Aortic smooth muscle cell (primary cell): ENCODE measurements around a stretch of chr9.

GRCh38 chr9:81596909-81597667 is 92.3 kb downstream of the TLE1 start:
- RRBS: no CpG with 5 or more reads among the region's 15 CpGs

- RRBS: no CpG with 5 or more reads among the region's 5 CpGs
These were observed 79.7 kb downstream of the TLE1 start for GRCh38 chr9:81609569-81610188.

DNA sequence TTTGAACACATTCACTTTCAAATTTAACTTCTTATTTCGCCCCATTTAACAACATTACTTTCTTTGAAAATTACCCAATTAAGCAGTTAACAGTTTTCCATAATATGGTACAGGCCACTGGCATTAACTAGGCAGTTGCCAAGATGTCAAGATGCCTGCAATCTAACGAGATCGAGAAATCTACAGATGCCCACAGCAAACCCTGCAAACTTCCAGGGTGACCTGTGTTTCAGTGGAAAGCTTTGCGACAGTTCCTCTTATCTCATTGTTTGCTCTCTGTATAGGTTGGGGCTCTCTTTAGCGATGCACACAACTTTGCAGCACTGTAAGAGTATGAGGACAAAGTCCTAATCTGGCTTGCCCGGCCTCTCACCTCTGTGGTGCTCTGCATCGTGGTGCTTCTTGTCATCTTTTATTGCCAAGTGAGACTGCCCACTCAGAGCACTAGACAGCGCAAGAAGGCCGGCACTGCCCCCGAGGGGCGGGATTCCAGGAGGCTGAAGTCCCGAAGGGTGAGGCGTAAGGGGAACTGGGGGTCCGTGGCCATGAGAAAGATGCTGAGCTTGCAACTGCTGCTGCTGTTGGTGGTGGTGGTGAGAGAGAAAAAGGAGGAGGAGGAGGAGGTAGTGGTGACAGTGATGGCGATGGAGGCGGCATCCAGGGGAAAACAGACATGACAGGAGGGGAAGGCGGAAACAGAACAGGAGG is 55.5 kb downstream of the TLE1 start:
- RRBS: no CpG with 5 or more reads among the region's 17 CpGs

DNA sequence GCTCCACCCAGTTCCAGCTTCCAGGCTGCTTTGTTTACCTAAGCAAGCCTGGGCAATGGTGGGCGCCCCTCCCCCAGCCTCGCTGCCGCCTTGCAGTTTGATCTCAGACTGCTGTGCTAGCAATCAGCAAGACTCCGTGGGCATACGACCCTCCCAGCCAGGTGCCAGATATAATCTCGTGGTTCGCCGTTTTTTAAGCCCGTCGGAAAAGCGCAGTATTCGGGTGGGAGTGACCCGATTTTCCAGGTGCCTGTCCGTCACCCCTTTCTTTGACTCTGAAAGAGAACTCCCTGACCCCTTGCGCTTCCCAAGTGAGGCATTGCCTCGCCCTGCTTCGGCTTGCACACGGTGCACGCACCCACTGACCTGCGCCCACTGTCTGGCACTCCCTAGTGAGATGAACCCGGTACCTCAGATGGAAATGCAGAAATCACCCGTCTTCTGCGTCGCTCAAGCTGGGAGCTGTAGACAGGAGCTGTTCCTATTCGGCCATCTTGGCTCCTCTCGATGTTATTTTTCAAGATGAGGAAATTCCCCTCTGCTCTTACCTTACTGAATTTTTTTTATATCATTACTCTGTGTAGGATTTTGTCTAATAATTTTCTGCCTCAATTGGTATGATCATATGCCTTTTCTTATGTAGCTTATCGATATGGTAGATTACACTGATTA is 287.9 kb downstream of the RASEF start:
- RRBS: no CpG with 5 or more reads among the region's 27 CpGs

DNA sequence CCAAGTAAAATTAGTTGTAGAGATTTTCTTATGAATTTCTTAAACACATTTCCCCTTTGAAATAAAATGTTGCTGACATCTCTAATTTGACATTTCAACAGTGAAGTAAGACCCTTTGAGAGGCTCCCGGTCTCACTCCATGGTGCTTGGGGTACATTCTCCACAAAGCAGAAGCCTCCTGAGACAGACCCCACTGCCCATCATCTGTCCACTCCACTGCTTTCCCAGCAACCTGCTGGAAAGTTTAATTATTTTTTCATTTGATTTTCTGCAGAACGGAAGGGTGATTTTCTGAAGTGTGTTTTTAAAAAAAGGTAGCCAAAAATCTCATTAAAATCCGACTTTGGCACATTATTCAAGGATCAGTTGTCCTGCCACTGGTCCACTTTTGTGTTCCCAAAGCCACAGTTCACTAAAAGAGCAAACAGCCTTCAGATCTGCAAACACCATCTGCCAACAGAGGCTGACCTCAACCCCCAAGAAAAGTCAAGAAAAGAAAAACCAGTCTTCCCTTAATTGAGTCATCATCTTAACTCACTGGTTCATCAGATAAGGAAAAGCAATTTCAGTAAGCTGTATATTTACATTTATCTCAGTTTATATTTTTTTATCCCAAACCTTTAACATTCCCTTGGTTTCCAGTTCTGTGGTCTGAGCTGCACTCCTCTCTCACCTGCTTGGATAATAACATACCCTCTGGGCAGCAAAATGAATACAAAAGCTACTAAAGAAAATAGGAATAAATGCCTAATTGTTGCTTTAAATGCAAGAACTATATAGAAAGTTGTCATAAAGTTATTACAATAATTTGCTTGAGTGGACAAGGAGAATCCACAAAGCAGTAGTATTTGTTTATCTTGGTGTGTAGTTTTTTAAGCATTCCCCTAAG is 21.2 kb downstream of the RASEF start:
- RRBS: no CpG with 5 or more reads among the region's 3 CpGs

DNA sequence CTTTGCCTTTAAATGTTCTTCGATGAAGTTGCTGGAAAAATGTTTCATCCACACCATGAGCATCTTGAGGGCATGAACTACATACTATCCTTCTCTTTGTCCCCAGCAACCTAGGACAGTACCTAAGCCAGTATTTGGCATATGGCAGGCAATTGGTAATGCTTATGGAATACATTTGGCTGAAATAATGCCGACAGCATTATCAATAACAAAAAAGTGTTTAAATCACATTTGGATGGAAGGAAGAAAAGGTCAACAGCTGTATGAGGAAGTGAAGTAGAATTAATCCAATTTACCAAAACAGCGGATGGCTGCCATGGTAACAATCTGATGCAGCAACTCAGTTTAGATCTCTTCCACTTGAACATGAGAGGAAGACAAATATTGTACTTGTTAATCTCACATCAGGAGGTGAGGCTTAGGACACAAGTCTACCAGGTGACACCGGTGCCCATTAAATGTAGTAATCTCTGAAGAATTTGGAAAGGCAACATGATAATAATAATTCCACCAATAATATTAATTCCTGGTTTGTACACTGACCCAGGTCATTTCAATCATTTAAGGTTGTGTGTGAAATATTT is 2.5 kb downstream of the RASEF start:
- RRBS: no CpG with 5 or more reads among the region's 4 CpGs

DNA sequence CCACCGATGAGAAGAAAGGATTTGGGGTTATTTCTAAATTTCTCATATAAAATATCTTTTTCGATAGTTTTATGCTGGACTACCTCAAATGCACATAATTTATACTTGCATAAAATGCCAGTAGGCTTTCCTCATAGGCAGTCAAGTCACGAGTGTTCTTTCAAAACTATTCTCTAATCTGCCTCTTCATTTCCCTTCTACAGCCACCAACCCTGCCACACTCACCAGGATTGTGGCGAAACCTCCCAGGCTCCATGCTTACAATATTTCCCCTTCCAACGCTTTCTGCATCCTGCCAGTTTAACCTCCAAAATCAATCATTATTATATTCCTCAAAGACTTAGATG is 65.5 kb downstream of the FRMD3 start:
- RRBS: no CpG with 5 or more reads among the region's 5 CpGs

- RRBS: no CpG with 5 or more reads among the region's 4 CpGs
These were observed 35.3 kb downstream of the IDNK start for GRCh38 chr9:83657976-83658872.

GRCh38 chr9:83670377-83670975 is 37.3 kb downstream of the UBQLN1 start:
- RRBS: no CpG with 5 or more reads among the region's 7 CpGs

DNA sequence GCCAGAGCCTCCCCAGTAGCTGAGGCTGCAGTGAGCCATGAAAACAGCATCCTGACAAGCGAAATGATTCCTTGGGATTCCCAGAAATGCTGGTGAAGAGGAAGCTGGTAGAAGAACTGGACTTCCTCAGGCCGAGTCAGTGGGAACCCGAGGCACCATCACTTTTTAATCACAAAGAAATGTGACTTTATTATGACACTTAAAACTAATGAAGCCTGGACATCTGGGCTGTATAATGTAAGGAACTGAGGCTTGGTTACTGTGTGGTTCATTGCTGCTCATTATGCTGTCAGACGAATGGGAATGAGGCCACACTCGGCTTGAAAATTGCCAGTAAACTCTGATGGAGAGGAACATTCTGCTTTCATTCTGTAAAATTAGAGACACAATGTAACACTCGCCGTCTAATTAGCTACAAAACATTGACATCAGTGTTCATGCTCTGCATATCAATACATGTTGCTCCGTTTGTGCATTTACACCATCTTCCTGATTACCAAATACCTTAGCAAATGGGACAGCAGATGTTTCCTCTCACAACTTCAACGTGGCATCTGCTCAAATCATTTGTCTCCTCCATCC is 133.2 kb downstream of the SLC28A3 start:
- RRBS: no CpG with 5 or more reads among the region's 9 CpGs

DNA sequence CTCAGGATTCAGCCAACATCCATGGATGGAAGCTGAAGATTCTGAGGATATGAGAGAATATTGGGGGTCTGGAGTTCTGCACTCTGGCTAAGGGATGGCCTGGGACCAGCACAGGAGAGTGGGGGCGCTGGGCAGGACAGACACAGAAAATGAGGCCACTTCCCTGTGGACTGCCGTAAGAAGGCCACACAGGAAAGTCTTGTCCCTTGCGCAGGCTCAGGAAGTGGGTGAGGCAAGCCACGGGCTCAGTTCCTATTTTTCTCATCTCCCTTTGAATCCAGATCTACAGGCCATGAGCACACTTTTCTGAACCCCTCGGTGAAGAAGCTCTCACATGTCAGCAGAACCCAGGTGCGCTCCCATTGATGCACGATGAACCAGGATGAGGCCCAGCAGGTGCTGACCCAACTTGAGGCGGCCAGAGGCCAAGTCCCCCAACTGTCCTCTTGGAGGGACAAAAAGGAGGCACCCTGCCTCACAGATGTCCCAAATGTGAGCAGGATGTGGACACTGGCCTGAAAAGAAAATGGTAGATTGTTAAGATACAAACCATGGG is 207.4 kb downstream of the AGTPBP1 start:
- RRBS: no CpG with 5 or more reads among the region's 8 CpGs

GRCh38 chr9:85712346-85712759 is 29.4 kb downstream of the AGTPBP1 start:
- RRBS: no CpG with 5 or more reads among the region's 2 CpGs

GRCh38 chr9:86000367-86000639 is 59.4 kb downstream of the NAA35 start:
- RRBS: no CpG with 5 or more reads among the region's 1 CpG

GRCh38 chr9:86012478-86013453 is 71.8 kb downstream of the NAA35 start:
- RRBS: no CpG with 5 or more reads among the region's 3 CpGs

- RRBS: no CpG with 5 or more reads among the region's 8 CpGs
These were observed 2.0 kb downstream of the GOLM1 start for GRCh38 chr9:86097347-86097815.

GRCh38 chr9:86286864-86287387 is 4.6 kb upstream of the ISCA1 start:
- RRBS: no CpG with 5 or more reads among the region's 6 CpGs

DNA sequence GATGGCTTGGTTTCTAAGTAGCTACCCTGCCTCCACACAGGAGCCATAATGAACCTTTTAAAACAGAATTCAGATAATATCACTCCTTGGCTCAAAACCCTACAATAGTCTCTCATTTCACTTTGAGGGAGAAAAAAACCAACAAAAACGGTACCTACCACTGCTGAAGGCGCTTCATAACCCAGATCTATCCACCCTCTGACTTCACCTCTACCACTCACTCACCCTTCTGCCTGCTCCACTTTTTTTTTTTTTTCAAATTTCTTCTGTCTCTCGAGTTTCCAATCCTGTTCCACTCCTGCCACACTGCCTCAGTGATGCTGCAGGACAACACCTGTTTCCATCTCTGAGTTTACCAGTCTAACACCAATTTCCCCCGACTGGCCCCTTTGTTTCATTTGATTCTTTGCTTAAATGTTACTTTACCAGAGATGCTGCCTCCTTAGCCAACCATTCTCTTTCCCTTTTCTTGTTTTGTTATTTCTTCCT is 15.4 kb upstream of the ISCA1 start:
- RRBS: no CpG with 5 or more reads among the region's 4 CpGs

- RRBS: no CpG with 5 or more reads among the region's 6 CpGs
These were observed 52.2 kb upstream of the TUT7 start for GRCh38 chr9:86406328-86406885.

- RRBS: no CpG with 5 or more reads among the region's 9 CpGs
These were observed 222.1 kb upstream of the TUT7 start for GRCh38 chr9:86576199-86576883.

DNA sequence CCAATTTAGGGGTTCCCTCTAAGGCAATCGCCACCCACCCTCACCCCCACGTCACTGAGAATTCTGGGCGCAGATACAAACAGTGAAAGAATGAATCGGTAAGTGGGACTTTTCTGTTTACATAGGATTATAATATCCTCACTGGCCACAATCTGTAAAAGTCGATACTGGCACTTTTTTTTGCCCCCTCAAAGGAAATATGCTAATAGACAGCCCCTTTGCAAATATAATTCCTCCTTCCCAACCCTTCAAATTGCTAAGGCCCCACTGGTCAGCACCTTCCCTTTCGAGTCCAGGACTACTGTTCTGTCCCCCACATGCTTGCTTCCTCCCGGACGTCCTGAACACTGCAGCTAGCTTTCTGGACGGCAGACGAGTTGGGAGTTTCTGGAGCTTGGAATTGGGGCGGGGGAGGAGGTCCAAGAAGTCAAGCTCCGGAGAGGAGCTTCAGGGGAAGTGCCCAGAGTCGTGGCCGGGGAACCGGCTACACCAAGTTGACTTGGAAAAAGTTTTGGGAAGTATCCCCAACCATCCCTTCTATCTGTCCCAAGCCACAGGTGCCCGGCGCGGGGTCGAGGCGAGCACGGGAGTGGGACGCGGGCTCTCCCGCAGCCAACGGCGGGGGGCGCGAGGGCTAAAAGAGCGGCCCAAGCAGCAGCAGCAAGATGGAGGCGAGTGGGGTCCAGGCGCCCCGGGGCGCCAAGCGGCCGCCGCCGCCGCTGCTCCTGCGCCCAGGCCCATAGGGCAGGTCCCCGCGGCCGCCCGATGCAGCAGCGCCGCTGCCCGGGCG is 2.0 kb downstream of the GAS1 start:
- RRBS: 2% methylated on average over 23 of the region's 47 CpGs